Thoracic aorta endothelial cell (primary cell): Measurements from ENCODE around the genes LIN54 and GPAT3.

- CAGE, long polyA plus RNA = no peak
Measured at GRCh38 chr4:82043064-82043873, 330.5 kb downstream of the HNRNPD start.

DNA sequence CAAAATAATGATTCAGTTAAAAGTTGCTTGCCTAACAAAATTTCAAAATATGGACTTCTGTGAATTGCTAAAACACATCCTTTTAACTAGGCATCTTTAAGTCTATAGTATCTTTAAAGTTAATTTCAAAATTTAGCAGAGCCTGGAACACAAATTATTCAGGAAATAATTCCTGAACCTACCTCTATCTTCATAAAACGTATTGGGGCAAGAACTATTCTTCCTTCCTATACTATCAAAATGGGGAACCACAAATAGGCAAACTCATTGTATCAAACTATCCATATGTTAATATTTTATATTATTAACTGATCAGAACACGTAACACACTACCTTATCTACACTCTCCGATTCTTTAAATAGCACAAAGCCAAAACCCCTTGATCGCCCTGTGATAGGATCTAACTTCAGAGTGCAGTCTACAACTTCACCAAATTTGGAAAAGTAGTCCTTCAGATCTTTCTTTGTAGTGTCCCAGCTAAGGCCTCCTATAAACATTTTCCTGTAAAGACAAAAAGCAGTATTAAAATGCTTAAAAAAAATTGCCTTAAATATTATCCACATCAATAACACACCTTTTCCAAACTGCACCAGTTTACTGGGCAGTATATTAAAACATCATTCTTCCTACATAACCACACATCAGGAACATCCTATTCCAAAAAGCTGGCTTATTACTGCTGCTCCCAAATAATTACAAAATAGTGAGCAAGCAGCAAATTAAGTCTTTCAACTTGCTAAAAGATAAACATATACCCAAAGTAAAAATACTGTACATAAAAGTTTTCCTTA, 14.5 kb downstream of the HNRNPD start:
- CAGE, long polyA plus RNA = no peak

- CAGE, long polyA plus RNA = no peak
Measured at GRCh38 chr4:82797711-82798185, 848 bp downstream of the SCD5 start.

- CAGE, long polyA plus RNA = no peak
Measured at GRCh38 chr4:82898948-82899275, 1.6 kb upstream of the THAP9 start.

DNA sequence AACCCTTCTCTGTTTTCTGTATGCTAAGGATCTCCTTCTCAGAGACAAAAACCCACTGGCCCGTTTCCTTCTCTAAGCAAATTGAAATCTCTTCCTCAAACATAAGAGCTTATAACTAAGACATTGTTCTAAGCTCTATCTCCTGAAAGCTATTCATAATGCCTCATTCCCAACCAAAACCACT, 805 bp upstream of the THAP9 start:
- CAGE, long polyA plus RNA = no peak

DNA sequence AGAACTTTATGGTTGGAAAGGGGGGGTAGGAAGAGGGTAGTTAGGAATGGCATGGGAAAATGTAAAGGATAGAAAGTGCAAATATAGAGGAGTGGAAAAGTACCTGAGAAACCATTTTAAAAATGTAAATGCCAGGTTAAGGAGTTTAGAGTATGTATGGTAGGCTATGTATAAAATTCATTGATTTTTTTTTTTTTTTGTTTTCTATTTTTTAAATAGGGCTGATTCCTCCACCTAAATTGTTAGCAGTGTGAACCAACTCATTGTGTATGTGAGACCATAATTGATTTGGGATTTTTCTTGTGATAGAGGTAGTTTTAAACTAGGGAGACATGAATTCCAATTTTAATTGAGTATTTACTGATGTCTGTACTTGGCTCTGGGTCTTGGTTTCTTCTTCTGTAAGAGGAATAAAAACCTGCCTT, 1.0 kb downstream of the THAP9 start:
- CAGE, long polyA plus RNA = no peak

GRCh38 chr4:83009874-83011053, at the start of gene LIN54:
Gene LIN54 (minus strand): TSS chr4:83010823.
- CAGE, long polyA plus RNA = no peak

GRCh38 chr4:83112893-83113517, 1.5 kb downstream of the PLAC8 start:
- CAGE, long polyA plus RNA = no peak

DNA sequence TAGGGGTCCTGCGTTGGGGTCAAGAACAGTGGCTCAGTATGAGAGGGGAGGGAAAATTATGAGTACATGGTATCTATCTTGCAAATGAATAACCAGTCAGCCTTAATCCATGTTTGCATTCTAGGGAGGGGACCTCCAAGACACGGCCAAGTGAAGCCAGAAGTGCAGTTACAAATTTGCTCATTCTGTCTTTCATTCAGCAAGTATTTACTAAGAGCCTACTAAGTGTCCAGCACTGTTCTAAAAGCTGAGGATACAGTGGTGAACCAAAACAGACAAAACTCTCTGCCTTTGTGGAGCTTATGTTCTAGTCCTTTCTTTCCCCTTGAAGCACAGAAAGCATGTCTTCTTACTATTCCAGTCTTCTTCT, 76.2 kb downstream of the COQ2 start:
- CAGE, long polyA plus RNA = no peak

- CAGE, long polyA plus RNA = no peak
Measured at GRCh38 chr4:83262582-83263222, 21.9 kb downstream of the COQ2 start.

GRCh38 chr4:83267299-83267893, 17.2 kb downstream of the COQ2 start:
- CAGE, long polyA plus RNA = no peak

- CAGE, long polyA plus RNA = no peak
Measured at GRCh38 chr4:83356547-83356879, 21.9 kb upstream of the HPSE start.

DNA sequence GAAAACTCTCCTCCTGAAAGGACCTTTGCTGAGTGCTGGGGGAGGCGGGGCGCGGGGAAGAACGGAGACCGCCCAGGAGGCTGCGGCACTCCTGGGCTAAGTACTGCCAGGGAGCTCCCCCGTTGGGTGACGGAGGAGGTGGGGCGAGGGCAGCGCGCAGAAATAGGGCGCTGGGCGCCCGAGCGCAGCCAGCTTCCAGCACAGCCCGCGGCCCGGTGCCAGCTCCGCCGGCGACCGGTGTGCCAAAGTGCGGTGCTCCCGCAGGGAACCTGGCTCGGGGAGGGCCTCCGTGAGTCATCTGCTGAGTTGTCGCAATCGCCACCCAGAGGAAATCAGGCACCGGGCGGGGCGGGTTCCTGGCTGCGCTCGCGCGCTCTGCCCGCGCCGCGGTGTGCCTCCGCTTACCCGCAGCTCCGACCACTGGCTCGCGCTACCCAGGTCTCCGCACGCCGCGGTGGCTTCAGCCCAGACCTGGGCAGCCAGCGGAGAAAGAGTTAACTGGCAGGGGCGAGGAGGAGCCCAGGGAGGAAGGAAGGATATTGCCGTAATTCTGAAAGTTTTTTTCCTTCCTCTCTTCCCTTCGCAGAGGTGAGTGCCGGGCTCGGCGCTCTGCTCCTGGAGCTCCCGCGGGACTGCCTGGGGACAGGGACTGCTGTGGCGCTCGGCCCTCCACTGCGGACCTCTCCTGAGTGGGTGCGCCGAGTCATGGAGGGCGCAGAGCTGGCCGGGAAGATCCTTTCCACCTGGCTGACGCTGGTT, at the start of gene GPAT3:
Gene GPAT3 (plus strand): TSS at position 191 of the 759 bp plus-strand sequence.
- CAGE, long polyA plus RNA = no peak

DNA sequence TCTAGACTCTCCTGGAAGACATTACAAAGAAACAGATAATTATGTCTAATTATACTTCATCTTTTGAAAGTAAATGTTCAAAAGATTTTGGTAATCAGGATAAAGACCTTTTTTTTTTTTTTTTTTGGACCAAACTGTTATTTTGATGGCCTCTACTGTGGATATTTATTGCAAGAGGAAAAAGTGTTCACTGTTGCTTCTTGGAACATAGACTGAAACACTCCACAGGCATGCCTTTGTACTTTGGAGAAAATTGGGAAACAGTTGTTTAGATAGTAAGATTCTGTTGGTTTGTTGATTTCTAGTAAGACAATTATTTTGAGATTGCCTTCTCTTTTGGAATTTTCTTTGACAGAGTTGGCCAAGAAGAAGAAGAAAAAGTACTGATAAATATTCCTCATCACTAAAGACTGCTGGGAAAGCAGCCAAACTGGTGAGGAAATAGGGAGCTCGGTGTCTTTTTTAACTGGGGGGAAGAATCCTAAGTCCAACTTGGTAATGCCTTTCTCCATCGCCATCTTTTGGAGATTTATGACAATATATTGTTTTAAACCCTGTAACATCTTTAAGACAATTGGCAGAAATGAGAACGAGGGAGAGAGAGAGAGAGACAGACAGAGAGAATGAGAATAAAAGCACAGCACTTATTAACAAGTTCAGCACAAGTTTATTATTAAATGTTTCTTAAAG, 370.6 kb downstream of the GPAT3 start:
- CAGE, long polyA plus RNA = no peak

- CAGE, long polyA plus RNA = no peak
Measured at GRCh38 chr4:84231991-84232340, 267.1 kb downstream of the NKX6-1 start.

DNA sequence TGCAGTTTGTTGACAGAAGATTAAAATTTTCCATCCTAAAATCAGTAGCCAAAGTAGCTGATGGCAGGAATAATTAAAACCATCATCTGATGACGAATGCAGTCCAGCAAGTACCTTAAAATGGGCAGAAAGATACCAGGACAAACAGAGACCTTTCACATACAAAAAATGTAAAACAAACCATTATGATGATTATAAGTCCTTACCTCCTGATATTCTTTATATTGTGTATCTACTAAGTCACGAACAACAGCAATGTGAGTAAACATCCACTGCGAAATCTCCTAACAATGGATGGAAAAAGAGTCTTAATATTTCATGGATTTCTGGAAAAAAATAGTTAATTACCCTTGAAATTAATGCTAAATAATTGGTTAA, 151.9 kb downstream of the CDS1 start:
- CAGE, long polyA plus RNA = no peak

- CAGE, long polyA plus RNA = no peak
Measured at GRCh38 chr4:84916130-84916733, 50.3 kb downstream of the WDFY3 start.

DNA sequence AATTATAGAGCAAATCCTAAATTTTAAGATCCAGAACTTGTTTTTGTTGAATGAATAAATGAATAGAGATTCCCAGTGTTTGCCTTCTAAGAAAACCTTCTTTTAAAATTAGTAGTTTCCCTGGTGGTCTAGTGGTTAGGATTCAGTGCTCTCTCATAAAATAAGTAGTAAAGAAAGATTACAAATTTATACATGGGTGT, 152.7 kb upstream of the ARHGAP24 start:
- CAGE, long polyA plus RNA = no peak

GRCh38 chr4:85659588-85660082, 184.7 kb downstream of the ARHGAP24 start:
- CAGE, long polyA plus RNA = no peak

DNA sequence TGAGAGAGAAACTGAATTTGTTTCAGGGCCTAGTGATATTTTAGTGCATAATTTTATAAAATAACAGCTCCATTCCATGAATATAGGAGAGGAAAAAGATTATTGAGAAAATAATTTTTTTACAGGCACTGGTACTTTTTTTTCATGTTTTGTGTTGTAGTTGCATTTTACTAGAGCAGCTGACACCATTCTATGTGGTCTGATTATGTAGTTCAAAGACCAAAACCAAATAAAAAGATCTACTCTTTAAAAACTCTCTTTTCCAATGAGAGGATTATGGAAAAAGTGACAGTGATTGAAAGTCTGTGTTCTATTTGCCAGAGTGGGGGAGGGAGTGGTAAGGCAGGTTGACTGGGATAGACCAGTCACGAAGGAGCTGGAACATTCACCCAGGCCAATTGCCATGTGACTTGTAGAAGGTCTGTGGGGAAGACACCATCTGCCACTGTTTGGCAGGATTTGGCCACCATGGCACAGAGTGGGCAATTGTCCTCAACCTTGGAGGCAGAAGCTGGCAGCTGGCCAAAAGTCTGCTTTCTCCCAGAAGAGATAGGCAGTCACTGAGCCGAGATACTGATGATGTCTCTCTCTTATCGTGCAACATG, 266.8 kb downstream of the ARHGAP24 start:
- CAGE, long polyA plus RNA = no peak